Peripheral blood mononuclear cell (primary cell): ENCODE measurements around a stretch of chr10.

- PRO-cap, 8 experiments = peak in 8 of 8 experiments; most common plus-strand start chr10:38403224 (in 8); most common minus-strand start chr10:38402812 (in 7)
Measured at GRCh38 chr10:38402414-38403636, 308.7 kb downstream of the ZNF37A start.

DNA sequence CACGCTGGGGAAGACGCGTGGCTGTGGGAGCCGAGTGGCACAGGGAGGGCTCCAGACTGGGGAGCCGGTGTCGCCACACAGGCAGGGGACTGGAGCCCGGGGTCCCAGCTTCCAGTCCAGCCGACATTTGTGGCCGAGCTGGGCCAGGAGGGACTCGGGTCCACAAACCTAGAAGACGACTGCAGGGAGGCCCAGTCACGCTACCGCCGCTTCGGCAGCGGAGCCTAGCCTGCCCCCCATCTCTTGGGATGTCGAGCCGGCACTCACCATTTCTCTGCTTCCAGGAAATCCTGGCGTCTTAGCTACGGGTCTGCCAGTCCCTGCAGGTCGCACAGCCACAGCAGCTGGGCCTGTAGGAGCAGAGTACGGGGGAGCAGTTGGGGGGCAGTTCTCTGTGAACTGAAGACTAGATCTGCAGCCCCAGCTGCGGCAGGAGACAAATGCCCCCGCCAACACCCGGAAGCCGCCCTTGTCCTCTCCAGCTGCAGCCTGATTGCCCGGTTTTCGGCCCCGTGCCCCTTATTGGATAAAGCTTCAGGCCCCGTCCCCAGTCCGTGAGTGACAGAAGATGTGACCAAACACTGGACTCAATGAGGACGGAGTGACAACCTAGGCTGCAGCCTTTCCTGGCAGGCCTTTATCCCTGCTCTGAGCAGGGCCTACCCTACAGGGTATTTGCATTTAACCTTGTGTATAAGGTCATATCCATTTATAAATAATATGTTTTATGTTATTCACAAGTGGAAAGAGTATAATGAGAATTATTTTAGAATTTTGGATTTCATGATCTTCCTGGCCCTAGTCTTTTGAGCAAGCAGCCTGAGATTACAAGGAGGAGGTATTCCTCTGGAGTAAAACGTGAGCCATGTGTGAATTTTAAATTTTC, 270.6 kb downstream of the ZNF33B start:
- PRO-cap, 8 experiments = peak in 1 of 8 experiments; most common minus-strand start position 441 of the sequence (in 1)

GRCh38 chr10:42530786-42531439, 107.5 kb downstream of the ZNF33B start:
- PRO-cap, 8 experiments = no peak in any of the 8 experiments

DNA sequence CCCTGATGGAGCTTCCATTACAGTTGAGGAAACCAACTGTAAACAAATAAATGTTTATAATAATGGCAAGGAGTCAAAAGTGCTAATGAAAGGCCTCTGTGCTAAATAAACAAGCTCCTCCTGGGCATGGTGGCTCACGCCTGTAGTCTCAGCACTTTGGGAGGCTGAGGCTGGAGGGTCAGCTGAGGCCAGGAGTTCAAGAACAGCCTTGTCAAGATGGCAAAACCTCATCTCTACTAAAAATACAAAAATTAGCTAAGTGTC, 54.8 kb upstream of the BMS1 start:
- PRO-cap, 8 experiments = no peak in any of the 8 experiments

DNA sequence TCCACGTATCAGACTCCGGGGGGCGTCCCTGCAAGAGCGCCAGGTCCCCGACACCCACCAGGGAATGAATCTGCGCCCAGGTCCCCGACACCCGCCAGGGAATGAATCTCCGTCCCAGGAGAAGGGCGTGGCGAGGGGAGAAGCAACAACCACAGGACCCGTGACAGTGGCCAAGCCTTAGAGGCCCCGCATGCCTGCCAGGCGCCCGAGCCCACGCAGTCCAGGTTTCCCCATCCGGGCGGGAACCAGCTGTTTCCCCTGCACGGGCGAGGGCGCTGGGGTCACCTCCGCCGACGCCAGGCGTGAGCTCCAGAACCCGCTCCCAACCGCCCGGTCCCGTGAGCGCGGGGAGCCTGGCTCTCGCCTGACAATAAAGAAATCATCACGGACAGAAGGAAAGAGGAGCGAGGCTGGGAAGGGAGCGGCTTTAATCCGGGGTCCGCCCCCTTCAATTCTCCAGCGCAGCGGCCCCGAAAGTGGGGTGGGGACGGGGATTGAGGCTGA, 29.0 kb upstream of the BMS1 start:
- PRO-cap, 8 experiments = no peak in any of the 8 experiments

DNA sequence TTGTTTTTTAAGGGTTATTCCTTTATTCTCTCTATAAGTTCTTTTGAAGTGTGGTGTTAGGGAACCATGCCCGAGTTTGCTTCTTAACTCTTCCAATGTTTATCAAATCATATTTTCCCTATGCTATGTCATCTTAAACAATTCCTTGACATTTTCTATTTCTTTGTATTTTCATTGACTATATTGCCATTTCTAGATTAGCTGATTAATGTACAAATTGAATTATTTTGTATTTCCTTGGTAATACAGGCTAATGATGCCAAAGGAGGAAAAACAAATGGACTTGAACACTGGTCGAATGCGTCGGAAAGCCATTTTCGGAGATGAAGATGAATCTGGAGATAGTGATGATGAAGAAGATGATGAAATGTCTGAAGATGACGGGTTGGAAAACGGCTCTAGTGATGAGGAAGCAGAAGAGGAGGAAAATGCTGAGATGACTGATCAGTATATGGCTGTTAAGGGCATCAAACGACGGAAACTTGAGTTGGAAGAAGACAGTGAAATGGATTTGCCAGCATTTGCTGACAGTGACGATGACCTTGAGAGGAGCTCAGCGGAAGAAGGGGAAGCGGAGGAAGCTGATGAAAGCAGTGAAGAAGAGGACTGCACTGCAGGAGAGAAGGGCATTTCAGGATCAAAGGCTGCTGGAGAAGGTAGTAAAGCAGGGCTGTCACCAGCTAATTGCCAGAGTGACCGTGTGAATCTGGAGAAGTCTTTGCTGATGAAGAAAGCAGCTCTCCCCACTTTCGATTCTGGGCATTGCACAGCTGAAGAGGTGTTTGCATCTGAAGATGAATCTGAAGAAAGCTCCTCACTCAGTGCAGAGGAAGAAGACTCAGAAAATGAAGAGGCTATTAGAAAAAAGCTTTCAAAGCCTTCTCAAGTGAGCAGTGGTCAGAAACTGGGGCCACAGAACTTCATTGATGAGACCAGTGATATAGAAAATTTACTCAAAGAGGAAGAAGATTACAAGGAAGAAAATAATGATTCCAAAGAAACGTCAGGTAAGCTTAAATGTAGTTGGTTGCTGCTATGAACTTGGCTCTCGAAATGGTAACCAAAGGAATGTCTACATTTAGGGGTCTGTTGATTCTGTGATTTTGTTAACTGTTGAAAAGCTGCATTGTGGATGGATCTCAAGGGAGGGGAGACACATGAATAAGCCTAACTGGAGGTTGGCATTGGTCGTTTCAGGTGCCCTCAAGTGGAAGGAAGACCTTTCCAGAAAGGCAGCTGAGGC, 14.1 kb downstream of the BMS1 start:
- PRO-cap, 8 experiments = peak in 1 of 8 experiments; most common plus-strand start position 693 of the sequence (in 1)

DNA sequence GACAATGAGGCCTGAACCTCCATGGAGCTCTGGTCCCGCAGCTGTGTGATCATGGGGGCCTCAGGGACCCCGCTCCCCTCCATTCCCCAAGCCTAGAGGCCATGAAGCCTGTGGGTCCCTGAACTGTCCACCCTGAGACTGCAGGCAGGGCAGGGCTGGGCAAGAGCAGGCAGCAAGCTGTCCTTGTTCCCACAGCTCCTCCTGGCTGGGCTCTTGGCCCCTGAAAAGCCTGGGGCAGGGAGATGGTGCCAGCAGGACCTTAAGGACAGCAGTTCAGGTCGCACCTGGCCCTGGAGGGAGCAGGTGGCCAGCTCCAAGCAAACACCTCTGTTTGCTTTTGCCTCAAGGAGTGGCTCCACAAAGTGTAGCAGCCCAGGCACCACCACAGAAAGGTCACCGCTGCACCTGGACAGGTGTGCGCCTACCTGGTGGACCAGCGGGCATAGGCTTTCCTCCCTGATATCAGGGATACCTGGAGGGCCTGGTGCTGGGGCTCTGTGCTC, 5.2 kb downstream of the RET start:
- PRO-cap, 8 experiments = no peak in any of the 8 experiments

DNA sequence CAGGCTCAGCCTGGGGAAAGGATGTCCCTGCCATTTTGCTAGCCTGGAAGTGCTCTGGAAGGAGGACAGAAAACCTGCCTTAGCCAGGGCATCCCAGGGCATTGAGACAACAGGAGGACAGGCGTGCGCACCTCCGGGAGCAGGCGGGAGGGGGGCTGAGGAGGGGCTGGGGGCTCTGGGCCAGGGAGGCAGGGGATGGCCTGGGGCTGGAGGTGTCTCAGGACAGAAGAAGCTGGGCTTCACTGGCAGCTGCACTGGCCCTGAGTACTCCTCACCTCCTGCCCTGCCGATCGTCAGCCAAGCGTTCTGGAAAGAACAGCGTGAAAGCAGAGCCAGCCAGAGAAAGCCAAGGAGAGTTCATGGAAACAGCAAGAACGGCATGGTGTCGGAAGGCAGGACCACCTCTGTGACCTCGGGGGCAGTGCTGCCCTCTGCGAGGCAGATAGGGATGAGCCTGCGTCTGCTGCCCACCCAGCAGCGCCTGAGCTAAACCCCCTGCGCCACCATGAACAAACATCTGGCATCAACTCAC, 48.2 kb upstream of the RASGEF1A start:
- PRO-cap, 8 experiments = no peak in any of the 8 experiments

DNA sequence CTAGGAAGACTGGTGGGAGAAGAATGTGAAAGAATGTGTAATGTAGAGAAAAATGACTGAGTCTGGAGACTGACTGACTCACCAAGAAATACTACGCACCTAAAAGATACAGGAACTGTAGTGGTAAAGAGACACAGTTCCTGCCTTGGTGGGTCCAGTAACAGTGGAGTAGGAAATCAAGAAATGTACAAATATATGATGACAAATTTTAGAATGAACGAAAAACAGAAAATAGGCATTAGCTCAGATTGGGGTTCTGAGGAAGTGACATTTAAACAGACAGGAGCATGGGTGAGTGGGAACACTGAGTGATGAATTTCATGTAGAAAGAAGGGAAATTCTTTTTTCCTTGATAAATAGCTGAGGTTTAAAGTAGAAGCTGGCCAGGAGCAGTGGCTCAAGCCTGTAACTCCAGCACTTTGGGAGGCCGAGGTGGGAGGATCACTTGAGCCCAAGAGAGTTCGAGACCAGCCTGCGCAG, 9.3 kb downstream of the HNRNPF start:
- PRO-cap, 8 experiments = peak in 1 of 8 experiments; most common minus-strand start position 101 of the sequence (in 1)

DNA sequence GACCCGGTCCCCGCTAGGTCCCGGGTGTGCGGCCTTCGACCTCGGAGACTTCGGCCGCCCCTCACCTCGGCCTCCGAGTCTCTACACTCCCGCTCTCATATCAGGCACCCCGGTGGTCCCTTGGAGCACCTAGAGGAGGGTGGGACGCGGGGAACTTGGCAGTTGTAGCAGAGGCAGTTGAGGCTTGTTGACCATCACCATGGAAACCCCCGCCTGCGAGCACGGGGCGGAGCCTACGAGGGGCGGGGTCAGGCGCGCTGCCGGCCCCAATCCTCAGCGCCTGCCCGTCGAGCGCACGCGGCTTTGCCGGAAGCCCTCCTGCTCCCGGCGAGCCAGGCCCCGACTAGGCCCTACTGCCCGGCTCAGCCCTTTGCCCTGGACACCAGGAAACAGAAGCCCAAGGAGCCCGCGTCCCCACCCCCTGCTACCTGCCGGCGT, 305 bp downstream of the HNRNPF start:
- PRO-cap, 8 experiments = peak in 7 of 8 experiments; most common plus-strand start position 276 of the sequence (in 5); most common minus-strand start position 97 of the sequence (in 3)

GRCh38 chr10:43863826-43864654, 215.4 kb upstream of the ZNF32 start:
- PRO-cap, 8 experiments = no peak in any of the 8 experiments

DNA sequence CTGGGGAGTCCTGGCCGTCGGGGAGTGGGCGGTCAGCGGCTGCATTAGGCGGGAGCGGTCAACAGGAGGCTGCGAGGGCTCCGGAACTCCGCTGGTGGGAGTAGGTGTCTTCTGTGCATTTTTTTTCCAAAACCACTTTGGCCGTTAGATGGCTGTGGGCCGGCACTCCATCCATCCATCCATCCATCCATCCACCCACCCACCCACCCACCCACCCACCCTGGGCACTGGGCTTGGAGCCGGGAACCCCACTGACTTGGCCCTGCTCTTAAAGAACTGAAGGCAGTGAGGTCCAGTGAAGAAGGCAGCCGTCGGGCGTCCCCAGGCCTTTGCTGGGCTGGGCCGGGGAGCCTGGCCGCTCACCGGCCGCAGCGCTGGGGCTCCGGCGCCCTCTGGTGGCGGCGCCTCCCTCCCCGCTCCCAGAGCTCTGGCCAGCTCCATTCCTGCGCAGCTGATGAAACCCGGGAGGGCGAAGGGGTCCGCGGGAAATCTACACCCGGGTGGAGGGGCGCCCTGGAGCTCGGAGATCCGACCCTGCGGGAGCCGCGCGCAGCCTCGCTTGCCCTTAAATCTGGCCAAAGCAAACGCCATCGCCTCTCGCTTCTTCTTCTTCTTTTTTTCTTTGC, 1.6 kb upstream of the CXCL12 start:
- PRO-cap, 8 experiments = no peak in any of the 8 experiments

GRCh38 chr10:44569618-44569990, 184.7 kb upstream of the CXCL12 start:
- PRO-cap, 8 experiments = no peak in any of the 8 experiments

DNA sequence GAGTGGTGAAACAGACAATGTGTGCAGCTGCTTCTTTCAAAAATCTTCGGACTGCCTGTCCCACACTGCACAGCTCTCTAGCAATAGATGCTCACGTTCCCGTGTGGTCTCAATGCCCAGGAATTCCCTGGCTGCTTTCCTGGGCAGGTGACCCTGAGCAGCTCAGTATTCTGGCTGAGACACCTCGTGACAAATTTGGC, 28.9 kb upstream of the TMEM72 start:
- PRO-cap, 8 experiments = no peak in any of the 8 experiments

DNA sequence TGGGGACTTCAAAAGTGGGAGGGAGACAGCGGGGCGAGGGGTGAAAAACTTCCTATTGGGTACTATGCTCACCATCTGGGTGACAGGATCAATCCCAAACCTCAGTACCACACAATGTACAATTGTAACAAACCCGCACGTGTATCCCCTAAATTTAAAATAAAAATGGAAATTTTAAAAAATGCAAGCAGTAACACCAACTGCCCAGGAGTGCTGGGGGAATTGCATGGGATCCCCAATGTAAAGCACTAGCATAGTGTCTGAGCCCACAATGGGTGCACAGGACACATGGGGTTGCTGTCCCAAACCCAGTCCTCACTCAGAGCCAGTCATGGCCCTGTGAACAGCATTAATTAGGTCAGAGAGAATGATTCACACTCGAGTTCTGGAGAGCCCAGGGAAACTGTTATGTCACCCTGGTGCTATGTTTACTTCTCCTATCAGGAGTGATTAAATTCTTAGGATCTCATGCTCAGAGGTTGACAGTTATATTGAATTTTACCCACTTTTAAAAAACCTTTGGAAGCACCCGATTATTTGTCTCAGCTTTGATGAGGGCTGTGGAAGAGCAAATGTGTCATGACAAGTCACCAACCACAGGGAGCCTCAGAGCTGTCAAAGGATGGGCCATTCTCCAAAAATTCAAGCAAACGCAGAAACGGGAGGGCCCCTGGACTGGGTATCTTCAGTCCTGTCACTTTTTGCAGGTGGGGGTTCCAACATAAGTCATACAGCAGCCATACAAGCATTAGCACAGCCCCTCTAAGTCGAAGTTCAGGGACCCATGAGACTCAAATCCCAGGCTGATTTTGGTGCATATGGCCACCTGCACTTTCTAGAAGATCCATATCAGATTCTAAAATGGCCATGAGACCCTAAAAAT, 1.3 kb upstream of the RASSF4 start:
- PRO-cap, 8 experiments = peak in 1 of 8 experiments; most common minus-strand start position 341 of the sequence (in 1)

DNA sequence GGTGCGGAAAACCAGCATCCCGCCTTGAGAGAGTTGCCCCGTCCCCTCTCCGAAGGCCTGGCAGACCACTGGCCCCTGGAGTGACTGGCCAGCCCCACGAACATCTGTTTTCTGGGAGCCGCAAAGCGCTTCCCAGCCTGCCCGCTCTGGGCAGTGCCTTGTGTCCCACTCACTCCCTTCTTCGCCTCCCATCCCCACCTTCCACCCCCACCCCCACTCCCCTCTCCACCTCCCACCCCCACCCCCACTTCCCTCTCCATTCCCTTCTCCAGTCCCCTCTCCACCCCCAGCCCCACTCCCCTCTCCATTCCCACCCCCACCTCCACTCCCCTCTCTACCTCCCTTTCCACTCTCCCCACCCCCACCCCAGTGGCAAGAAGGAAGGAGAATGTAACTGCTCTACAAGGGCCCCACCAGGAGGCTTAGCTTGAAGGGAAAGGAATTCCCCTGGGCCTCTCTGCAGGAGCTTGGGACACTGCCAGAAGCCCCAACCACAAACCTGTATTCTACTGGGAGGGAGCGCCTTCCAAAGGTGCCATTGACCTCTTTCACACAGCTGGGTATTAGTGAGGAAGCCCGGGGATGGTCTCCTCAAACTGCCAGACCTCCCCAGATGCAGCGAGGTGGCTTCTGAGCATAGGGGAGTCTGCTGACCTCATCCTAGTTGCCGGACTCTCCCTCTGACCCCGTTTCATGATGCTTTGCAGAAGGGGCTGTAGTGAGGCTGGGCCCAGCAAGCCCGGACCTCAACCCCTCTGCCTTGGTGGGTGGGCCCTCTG, 3.2 kb downstream of the DEPP1 start:
- PRO-cap, 8 experiments = no peak in any of the 8 experiments

DNA sequence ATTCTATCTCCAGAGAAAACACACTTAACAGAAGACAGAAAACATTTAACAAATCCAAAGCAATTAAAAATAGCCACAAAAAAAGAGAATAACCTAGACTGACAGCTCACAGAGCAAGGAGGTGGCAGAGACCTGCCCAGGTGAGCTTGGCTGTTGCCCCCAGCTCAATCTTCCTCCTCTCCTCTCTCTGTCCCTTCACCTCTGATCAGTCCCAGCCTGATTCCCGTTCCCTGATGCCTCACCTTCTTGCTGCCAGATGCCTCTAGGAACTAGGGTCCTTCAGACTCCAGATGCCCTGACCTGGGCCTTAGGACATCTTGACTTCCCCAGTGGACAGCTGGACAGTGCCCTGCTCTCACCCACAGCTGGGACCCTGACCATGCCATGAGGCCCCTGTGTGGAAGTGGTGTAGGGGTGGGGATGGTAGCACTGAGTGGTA, 2.3 kb downstream of the DEPP1 start:
- PRO-cap, 8 experiments = no peak in any of the 8 experiments

GRCh38 chr10:44980178-44980579, 1.6 kb upstream of the DEPP1 start:
- PRO-cap, 8 experiments = no peak in any of the 8 experiments

- PRO-cap, 8 experiments = no peak in any of the 8 experiments
Measured at GRCh38 chr10:44994020-44994253, 6.8 kb upstream of the ZNF22 start.

DNA sequence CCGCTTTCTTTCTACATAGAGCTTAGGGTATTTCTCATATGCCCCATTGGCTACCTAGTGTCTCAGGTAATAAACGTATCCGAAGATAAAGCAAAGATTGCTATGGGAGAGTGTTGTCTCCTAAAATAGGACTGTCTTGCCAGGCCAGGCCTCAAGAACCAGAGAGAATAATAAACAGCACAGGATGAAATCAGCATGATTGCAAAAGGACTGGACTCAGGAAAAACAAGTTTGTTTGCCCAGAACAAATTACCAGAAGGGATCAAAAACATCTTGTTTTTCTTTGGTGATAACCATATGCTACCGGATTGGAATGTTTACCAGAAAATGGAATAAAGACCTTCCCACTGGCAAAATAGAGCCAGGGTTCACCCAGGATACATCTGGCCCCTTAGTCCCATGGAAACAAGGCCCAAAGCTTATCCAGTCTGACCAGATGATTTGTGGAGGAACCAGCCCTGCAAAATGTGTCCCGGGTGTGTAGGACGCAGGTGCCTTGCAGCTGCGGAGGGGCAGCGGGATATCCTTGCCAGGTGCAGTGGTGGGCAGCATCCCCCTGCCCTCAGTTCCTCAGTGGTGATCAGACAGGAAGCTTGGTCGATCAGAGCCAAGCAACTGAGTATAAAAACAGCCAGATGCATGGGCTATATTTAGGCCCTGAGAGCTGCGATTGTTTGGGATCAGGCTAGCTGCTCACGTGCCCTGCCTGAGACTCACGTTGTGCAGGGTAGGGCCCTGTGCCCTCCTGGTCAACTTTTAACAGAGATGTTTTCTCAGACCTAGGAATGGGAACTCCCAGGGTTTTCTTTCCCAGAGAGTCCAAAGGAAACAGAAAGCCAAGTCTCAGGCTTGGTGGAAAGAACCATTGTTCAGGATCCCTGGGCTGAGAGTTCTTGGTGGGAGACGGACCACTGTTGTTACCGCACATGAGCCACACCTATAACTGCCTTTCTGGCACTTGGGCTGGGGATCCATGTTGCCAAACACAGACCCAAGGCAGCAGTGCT, 4.6 kb upstream of the ZNF22 start:
- PRO-cap, 8 experiments = no peak in any of the 8 experiments